Left cardiac atrium (tissue), 1 donor: ENCODE data around the gene TRIL.

- PRO-cap = no peak
Measured at GRCh38 chr7:27242914-27243472, 391 bp downstream of the EVX1 start.

GRCh38 chr7:27364164-27364867 is 121.7 kb downstream of the EVX1 start:
- PRO-cap = no peak

GRCh38 chr7:27458806-27459005 is 204.0 kb downstream of the HIBADH start:
- PRO-cap = no peak

DNA sequence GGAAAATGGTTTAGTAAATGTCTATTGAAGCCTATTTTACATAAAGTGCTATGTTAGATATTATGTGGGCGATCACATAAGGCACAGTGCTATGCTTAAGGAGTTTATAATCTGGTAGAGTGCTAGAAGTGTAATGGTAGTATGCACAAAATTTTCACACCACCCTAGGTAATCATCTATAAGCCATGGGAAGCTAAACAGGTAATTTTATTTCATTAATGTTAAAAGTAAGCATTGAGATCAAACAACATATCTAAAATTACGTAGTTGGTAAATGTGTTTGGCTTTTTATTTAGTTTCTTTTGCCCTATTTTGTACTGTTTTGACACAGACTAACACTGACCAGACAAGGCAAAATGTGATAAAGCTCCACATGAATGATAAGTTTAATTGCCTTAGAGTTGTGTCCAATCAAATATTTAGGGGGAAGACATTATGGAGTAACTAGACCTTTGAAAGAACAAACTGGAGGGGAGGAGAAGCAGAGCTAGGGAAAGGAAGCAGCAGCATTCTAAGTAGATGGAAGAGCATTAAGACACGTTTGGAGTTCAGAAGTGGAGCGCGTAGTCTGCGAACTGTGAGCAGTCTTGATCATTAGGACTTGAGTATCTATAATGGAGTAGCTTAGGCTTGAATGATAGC is 61.7 kb downstream of the TAX1BP1 start:
- PRO-cap = no peak

GRCh38 chr7:27828611-27829248 is 88.8 kb downstream of the TAX1BP1 start:
- PRO-cap = no peak

- PRO-cap = no peak
Measured at GRCh38 chr7:28144245-28144702, 36.3 kb downstream of the JAZF1 start.

DNA sequence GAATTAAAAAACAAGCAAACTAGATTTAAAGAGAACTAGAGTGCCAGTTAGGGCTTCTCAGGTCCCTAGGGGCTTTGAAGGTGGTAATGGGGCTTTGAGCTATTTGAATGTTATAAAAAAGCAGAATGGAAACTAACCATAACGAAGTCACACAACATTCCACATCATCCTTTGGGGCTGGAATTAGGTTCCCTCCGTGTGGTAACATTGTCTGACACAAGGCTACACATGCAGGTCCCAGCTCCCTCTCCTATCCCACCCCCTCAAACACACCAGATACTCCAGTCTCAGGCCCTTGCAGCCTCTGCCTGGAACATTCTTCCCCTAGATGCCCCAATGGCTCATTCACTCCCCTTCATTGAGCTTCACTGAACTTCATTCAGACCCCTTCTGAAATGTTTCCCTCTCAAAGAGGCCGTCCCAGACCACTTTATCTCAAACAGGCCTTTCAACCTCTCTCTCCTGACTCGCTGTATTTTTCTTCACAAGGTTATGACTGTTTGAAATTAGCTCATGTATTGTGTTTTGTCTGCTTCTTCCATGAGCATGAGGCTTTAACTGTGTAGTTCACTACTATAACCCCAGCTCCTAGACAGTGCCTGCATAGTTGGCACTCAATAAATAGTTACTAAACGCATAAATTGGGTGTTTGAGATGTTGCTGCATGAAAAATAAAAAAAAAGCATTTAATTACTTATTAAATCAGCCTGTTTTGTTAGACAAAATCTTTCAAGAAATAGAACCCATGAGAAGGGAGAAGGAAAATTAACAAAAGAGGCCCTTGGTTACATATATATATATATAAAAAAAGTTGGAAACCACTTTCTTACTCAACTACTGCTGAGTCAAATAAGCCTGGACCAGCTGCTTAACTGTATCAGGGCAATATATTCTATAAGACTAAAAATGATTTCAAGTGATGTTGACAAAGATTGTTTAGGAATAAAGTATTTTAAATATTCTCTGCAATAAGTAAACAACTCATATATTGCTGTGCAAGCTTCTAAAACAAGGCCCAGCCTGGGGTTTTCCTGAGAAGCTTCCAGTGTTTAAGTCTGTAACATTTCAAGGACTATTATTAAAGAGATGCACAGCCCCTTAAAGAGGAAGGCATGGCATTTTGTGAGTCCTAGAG is 14.9 kb downstream of the JAZF1 start:
- PRO-cap = no peak

- PRO-cap = no peak
Measured at GRCh38 chr7:28311677-28312067, 100.6 kb upstream of the CREB5 start.

GRCh38 chr7:28672615-28673037 is 260.3 kb downstream of the CREB5 start:
- PRO-cap = no peak

GRCh38 chr7:28686438-28686812 is 271.7 kb downstream of the TRIL start:
- PRO-cap = bidirectional peak, plus-strand start at chr7:28686682, minus-strand start at chr7:28686589

DNA sequence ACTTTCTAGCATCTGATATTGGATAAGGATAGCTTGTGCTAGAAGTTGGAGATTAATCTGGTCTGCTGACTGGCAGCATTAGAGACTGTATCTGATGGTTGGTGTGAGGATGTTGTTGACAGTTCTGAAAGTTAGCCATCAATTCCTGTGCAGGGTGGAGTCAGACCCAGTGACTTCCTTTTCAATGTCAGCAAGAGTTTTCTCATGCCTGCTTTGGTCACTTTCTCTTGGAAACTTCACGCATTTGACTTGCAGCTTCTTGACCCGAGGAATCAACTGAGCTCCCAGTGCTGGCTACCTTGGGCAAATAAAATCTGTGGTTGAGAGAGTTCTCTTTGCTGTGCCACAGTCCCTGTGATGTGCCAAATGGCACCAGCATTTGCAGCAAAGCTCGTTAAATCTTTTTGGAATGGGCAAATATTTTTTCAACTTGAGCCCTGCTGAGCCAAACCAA is 233.0 kb downstream of the TRIL start:
- PRO-cap = no peak

DNA sequence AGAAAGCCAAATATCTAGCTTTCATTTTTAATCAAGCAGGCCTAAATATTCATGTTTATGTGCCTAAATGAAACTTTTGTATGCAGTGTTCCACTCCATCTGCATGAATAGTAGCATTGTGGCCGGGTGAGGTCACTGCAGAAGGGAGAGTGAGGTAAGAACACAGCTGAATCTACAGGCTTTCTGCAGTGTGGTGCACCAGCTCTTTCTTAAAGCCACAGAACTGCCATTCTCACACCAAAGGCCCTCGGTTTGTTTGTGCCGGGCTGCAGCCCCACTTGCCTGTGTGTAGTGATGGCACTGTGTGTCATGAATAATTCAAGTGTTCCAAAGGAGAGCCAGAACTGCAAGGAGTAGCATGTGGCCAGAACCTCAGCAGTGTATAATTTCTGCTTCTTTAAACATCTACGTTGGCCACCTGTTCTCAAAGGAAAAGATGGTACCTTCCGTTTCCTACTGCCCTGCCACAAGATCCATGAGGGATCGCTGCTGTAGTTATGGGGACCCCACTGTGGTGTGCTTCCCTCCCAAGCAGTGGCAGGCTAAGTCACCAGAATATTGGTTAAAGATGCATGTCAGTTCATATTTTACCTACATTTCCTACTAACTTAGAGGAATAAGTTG is 204.0 kb downstream of the TRIL start:
- PRO-cap = no peak

DNA sequence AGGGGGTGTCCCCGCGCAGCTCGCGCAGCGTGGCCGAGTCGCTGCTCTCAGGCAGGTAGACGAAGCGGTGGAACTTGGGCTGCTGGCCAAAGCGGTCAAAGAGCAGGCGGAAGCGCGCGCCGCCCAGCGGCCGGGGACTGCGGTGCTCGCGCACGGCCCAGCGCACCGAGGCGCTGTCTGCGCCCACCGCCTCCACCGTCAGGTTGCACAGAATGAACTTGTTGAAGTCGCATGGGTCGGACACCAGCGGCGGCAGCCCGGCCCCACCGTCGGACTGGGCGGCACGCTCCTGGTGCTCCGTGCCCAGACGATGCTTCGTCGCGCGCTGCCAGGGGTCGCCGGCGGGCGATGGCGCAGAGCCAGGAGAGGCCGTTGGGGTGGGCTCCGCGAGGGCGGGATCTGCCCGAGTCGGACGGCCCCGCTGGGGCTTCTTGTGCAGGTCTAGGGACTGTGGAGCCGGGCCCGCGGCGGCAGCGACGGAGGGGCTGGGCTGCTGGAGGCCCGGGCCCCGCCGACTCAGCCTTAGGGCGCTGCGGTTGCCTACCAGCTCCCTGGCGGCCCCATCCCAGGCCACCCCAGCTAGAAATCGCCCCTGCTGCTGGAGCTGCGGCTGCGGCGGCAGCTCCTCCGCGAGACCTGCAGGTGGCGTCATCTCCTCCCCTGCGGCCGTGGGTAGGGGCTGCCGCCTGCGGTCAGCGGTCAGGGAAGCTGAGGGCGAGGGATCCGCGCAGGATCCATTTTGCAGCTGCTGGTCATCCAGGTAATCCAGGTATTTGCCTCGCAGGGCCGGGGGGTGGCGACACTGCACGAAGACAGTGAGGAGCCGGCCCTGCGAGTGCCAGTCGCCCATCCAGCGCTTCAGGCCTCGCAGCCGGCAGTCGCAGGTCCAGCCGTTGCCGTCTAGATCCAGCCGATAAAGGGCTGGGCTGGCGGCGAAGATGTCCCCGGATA is 1.8 kb downstream of the TRIL start:
- PRO-cap = bidirectional peak, plus-strand start at position 173 of the sequence, minus-strand start at position 61 of the sequence

DNA sequence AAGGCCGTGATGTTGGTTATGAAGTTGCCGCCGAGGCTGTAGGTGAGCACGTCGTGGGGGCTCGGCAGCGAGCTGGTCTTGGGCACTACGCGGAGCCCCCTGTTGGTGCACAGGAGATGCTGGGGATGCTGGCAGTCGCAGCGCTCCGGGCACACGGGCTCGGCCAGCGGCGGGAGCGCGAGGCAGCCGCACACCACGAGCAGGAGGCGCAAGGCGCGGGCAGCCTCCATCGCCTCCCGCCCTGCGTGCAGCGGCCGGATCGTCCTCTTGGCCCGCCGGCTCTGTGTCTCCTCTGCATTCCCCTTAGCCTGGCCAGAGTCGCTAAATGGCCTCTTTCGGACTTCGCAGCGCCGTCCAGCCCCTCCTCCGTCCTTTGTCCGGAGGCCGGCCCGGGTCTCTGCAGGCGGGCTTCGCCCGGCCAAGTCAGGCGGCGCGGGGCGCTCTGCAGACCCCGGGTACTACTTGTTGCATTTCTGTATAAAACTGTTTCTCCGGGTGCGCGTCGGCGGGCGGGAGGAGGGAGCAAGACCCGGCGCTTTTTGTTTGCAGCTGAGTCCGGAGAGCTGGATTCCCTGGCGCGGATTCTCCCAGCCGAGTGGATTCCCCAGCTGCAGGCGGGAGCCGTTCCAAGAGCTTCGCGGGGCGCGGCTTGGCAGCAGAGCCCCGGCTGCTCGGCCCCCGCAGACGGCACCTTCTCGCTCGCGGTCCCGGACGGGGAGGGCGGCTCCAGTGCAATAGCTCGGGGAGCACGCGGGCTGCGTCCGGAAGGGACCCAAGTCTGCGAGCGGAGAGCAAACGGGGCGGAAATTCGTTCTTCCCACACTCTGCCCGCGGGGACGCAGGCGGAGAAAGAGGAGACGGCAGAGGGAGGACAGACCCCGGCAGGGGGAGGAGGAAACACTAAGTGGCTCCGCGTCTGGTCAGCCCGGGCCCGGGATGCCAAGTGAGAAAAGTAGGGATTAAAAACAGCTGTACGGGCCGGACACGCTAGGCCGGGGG is at the start of gene TRIL:
Gene TRIL, minus strand, starts transcription at position 514 of the 999 bp plus-strand sequence.
- PRO-cap = no peak

DNA sequence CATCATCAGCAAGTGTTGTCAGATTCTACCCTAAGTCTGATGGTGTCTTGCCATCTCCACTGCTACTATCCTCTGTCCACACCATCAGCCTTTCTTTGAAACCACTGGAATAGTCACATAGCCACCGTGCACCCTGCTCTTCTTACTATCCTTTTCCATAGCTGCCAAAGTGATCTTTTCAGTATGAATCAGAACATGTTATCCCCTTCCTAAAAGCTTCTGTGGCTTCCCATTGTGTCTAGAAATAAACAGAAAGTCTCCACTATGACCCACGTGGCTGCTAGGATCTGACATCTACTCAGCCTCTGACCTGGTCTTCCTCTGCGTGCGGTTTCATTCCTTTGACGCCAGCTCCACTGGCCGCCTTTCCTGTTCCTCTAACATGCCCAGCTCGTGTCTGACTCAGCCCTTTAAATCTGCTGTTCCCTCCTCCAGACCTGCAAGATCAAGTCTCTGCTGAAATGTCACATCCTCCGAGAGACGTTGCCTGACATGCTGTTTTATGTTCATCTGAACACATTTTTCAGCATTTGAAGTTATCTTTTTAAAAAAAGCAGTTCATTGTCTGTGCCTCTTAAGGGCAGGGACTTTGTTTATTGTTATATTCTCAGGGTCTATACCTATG is 16.4 kb upstream of the CHN2 start:
- PRO-cap = no peak

DNA sequence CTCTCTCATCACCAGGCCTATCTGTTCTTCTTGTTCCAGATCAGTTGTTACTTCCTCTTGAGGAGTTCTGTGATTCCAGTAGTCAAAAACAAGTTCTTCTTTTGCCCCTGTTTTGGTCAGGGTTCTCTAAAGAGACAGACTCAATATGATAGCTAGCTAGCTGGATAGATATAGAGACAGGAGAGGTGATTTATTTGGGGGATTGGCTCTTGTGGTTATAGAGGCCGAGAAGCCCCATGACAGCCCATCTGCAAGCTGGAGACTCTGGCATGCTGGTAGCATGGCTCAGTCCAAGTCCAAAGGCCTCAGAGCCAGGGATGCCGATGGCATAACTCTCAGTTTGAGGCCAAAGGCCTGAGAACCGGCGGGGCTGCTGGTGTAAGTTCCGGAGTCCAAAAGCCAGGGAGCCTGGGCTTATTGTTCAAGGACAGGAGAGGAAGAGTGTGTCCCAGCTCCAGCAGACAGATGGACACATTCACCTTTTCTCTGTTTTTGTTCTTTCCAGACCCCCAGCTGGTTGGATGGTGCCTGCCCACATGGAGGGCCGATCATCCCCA is 54.4 kb downstream of the CHN2 start:
- PRO-cap = no peak

DNA sequence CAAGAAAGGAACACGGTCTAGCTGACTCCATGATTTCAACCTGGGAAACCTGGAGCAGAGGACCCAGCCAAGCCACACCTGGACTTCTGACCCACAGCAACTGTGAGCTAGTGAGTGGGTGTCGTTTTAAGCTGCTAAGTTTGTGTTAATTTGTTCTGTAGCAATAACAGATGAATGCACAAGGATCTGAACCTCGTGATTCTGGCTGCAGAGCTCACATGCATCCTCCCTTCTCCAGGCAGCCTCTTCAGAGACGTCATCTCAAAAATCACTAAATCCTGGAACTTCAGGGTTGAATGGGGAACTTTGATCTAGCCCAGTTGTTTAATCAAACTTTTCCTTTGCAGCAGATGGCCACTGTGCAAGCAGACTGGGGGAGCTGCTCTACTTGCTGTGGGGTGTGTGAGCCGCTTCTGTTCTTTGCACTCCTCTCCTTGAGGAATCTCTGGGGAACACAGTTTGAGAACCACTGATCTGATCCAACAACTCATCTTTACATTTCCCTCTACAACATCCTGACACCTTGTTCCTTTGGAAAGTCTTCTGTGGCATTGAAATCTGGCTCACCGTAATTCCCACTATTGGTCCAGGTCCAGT is 90.2 kb downstream of the CHN2 start:
- PRO-cap = no peak

- PRO-cap = no peak
Measured at GRCh38 chr7:29484169-29484759, 79.4 kb upstream of the PRR15 start.

DNA sequence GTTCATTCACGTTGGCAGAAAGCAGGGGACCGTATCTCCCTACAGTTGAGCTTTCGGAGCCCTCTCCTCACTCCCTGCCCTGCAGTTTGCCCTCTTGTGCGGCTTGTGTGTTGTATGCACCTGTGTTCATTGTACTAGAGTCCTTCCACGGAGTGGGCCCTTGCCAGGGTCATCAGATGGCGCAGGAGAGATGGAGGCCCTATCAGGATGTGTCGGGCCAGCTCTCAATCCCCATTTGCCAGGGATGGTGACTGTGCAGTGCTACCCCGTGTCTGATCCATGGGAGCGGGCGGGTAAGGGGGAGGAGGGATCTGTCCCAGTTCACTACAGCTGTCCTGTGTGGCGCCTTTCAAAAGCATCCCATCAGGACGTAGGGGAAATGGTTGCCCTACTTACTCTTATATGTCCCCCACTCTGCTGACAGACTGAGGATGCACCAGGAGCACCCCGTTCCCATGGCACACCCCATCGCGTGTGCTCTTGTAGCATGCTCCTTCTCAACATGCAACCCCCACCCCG is 77.3 kb upstream of the PRR15 start:
- PRO-cap = no peak

DNA sequence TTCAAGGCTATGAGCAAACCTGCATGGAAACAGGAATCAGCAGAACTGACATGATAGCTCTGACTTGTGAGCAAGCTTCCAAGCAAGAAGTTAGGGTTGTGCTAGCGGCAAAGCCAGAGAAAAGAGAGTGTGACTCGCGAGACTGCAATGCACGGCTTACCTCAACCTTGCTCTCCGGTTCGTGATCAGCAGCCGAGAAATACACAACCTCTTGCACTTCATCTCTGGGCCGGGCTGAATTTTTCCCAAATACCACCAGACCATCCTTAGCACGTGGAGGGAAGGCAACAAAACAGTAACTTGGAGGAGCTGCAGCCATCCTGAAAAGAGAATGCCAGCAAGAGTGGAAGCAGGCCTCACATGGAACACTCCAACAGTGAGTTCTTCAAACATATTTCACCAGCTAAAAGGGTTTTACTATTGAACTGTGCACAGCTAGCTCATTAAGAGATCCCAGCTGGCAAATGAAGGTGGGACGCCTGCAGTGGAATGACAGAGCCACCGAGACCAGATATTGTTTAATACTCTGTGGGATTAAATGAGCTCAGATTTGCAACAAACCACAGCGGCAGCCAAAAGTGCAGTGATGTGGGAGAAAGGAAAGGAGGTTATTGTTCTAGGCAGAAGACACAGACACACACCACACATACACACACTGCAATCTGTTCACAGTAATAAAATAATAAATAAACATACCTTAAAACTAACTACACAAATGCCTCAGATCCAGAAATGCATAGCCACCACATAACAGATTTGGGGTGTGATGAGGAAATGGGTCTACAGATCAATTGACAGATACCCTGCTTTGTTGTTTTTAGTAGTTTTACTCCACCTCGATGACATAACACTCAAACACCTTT is 20.6 kb downstream of the SCRN1 start:
- PRO-cap = no peak